ENCODE results near the genes AKAP17A and PRKX.

GRCh38 chrX:13978-14262, 267.3 kb upstream of the PLCXD1 start:
- PRO-cap, 5 experiments = no peak in any of the 5 experiments
- RAMPAGE, long total RNA, 2 experiments = no peak in any of the 2 experiments
- RRBS = no CpG with 5 or more reads among the region's 22 CpGs

DNA sequence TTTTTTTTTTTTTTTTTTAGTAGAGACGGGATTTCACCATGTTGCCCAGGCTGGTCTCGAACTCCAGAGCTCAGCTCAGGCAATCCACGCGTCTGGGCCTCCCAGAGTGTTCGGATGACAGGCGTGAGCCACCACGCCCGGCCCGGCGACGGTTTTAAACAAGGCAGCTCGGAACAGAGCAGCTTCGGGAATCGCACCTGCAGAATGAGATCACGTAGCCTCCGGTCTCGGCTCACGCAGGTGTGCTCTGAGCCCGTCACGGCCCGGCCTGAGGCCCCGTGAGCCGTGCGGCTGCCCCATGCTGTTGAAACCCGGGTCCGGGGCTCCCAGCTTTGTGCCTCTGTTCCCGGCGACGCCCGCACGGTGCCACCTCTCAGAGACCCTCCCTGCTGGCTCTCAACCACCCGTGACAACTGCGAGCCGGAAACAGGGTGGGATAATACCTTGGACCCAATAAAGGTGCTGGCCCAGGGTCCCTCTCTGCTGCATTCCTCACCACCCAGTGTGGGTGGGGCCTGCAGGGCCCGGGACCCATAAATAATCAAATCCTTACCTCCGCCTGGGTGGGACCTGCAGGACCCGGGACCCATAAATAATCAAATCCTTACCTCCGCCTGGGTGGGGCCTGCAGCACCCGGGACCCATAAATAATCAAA, 13.4 kb upstream of the PLCXD1 start:
- PRO-cap, 5 experiments = no peak in any of the 5 experiments
- RAMPAGE, long total RNA, 2 experiments = no peak in any of the 2 experiments
- RRBS = 95% methylated on average over 25 of the region's 39 CpGs

- PRO-cap, 5 experiments = peak in 3 of 5 experiments; most common plus-strand start chrX:283509 (in 1); most common minus-strand start chrX:283334 (in 1)
- RAMPAGE, long total RNA, 2 experiments = no peak in any of the 2 experiments
- RRBS = 13% methylated on average over 3 of the region's 48 CpGs
These were observed 2.0 kb downstream of the PLCXD1 start for GRCh38 chrX:282915-283921.

- PRO-cap, 5 experiments = no peak in any of the 5 experiments
- RAMPAGE, long total RNA, 2 experiments = no peak in any of the 2 experiments
- RRBS = no CpG with 5 or more reads among the region's 58 CpGs
These were observed 7.1 kb downstream of the GTPBP6 start for GRCh38 chrX:311315-311985.

- PRO-cap, 5 experiments = no peak in any of the 5 experiments
- RAMPAGE, long total RNA, 2 experiments = no peak in any of the 2 experiments
- RRBS = no CpG with 5 or more reads among the region's 17 CpGs
These were observed 30.8 kb upstream of the GTPBP6 start for GRCh38 chrX:349284-349870.

- PRO-cap, 5 experiments = no peak in any of the 5 experiments
- RAMPAGE, long total RNA, 2 experiments = no peak in any of the 2 experiments
- RRBS = 70% methylated on average over 10 of the region's 26 CpGs
These were observed 110.6 kb upstream of the PPP2R3B start for GRCh38 chrX:497260-497696.

DNA sequence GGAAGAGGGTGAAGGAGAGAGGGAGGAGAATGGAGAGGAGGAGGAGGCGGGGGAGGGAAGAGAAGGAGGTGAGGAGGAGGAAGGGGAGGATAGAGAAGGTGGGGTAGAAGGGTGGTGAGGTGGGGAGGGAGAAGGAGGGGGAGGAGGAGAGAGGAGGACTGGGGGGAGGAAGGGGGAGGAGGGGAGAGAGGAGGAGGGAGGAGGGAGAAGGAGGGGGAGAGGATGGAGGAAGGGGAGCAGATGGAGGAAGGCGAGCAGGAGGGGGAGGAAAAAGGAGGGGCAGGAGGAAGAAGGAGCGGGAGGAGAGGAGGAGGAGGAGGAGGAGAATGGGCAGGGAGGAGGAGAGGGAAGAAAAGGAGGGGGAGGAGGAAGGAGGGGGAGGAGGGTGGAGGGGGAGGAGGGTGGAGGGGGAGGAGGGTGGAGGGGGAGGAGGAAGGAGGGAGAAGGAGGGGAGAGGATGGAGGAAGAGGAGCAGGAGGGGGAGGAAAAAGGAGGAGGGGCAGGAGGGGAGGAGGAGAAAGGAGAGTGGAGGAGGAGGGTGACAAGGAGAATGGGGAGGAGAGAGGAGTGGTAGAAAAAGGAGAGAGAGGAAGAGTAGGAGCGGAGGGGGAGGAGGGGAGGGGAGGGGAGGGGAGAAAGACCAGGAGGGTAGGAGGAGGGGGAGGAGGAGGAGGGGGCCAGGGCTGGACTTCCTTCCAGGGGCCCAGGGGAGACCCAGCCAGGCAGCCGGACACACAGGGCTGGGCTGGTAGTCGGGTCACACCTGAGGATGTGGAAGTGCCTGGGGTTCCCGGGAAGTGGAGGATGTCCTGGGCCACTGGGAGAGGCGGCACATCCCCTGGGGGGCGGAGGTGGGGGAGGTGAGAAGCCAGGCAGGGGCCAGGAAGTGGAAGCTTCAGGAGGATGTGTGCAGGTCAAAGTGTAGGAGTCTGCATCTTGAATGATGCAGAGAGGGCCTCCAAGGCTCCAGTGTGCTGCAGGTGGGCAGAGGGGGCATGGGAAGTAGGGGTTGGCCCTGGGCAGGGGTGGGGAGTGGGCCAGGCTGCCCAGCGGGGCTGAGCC, 18.6 kb downstream of the IL3RA start:
- PRO-cap, 5 experiments = no peak in any of the 5 experiments
- RAMPAGE, long total RNA, 2 experiments = no peak in any of the 2 experiments
- RRBS = 40% methylated on average over 3 of the region's 10 CpGs

GRCh38 chrX:1384798-1385926, 6.8 kb downstream of the SLC25A6 start:
- PRO-cap, 5 experiments = no peak in any of the 5 experiments
- RAMPAGE, long total RNA, 2 experiments = no peak in any of the 2 experiments
- RRBS = 96% methylated on average over 5 of the region's 38 CpGs

- PRO-cap, 5 experiments = no peak in any of the 5 experiments
- RAMPAGE, long total RNA, 2 experiments = start-site peak on the plus strand in 1 of 2 experiments, at chrX:1405337-1406107 at its widest, 16 reads per replicate
- RRBS = no CpG with 5 or more reads among the region's 3 CpGs
These were observed 13.5 kb upstream of the SLC25A6 start for GRCh38 chrX:1405240-1405892.

- PRO-cap, 5 experiments = peak in 4 of 5 experiments; most common plus-strand start chrX:1482007 (in 4); most common minus-strand start chrX:1481862 (in 3)
- RAMPAGE, long total RNA, 2 experiments = no peak in any of the 2 experiments
- RRBS = no CpG with 5 or more reads among the region's 28 CpGs
These were observed 29.1 kb upstream of the ASMTL start for GRCh38 chrX:1481435-1482523.

- PRO-cap, 5 experiments = peak in 3 of 5 experiments; most common plus-strand start chrX:1517602 (in 1); most common minus-strand start chrX:1517491 (in 2)
- RAMPAGE, long total RNA, 2 experiments = no peak in any of the 2 experiments
- RRBS = no CpG with 5 or more reads among the region's 7 CpGs
These were observed 19.7 kb downstream of the P2RY8 start for GRCh38 chrX:1517184-1517807.

GRCh38 chrX:1591253-1591958, at the start of gene AKAP17A:
AKAP17A (plus strand) TSS chrX:1591604.
- PRO-cap, 5 experiments = peak in 5 of 5 experiments; most common plus-strand start chrX:1591607 (in 5); most common minus-strand start chrX:1591461 (in 1)
- RAMPAGE, long total RNA, 2 experiments = no peak in any of the 2 experiments
- RRBS = 1% methylated on average over 41 of the region's 72 CpGs

DNA sequence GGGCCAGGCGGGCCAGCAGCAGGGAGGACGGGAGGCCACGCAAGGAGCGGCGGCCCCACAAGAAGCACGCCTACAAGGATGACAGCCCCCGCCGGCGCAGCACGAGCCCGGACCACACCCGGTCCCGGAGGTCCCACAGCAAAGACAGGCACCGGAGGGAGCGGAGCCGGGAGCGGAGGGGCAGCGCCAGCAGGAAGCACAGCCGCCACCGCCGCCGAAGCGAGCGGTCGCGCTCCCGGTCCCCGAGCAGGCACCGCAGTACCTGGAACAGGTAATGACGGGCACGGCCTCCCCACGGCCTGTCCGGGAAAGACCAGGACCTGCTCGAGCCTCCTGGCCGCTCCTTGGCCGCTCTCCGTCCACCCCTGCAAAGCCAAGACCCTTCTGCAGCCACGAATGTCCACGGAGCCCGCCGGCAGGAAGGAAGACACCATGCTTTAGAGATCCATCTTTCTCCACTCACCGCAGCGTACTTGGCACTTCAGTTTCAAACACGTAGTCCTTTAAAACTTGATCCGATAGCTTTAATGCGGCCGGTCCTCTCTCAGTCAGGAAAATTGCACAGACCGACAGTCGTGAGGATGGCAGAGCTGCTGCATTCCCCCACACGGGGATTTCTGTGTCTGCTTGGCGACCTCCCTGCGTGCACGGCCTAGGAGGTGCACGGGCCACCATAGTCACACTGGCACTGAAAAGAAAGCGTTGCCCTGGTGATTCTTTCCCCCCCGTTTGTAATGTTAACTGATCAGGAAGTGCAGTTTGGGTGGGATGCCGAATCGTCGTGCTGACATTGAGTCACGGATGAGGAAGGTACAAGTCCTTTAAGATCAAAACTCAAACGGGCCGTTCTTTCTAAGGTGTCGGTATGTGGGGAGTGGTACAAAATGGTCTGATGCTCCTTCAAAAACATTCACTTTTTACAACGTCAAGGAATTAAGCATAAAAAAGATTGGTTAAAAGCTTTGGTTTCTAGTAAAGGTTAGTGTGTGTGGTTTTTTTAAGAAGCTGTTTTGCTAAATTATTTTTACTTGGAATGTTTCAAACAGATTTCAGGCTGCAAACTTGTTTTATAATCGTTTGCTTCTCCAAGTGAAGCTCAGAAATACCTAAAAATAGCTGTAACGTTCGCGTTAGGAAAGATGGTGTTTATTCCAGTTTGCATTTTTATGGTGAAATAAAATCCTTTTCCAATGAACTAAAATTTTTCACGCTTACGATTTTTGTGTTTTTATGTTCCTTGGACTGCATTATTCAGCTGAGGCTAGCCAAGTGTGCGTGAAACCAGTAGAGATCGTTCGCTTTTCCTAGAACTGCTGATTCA, 10.4 kb downstream of the AKAP17A start:
- PRO-cap, 5 experiments = peak in 1 of 5 experiments; most common plus-strand start position 153 of the sequence (in 1)
- RAMPAGE, long total RNA, 2 experiments = no peak in any of the 2 experiments
- RRBS = 98% methylated on average over 23 of the region's 73 CpGs

DNA sequence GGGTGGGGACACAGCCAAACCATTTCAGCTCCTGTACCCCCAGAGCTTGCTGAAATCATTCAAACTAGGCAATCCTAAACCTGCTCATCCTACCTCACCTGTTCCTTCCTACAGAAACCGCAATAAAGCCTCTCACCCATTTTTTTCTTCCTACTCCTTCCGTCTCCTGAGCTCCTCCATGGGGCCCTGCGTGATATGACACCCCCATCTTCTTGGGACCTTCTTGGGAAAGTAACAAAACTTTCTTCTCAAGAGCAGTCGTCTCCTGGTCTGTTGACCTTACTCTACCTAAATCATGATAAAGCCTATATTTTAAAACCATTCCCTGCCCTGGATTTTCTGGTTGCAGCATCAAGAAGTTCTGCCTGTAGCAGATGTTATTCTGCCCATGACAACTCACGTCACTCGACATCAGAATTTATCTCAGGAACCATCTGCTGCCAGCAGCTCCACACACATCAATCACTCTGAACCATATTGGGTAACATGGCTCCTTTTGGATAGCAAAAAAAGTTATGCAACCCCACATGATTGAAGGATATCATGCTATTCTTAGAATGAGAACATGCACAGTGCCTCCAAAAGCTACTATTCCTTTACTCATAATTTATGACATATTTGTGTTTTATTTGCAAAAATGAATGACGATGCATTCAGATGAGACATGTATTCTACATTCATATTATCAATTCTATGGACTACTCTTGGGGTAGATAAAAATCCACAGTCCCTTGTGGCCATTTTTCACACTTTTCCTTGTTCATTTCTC, 341.5 kb downstream of the DHRSX start:
- PRO-cap, 5 experiments = no peak in any of the 5 experiments
- RAMPAGE, long total RNA, 2 experiments = no peak in any of the 2 experiments
- RRBS = no CpG with 5 or more reads among the region's 7 CpGs

DNA sequence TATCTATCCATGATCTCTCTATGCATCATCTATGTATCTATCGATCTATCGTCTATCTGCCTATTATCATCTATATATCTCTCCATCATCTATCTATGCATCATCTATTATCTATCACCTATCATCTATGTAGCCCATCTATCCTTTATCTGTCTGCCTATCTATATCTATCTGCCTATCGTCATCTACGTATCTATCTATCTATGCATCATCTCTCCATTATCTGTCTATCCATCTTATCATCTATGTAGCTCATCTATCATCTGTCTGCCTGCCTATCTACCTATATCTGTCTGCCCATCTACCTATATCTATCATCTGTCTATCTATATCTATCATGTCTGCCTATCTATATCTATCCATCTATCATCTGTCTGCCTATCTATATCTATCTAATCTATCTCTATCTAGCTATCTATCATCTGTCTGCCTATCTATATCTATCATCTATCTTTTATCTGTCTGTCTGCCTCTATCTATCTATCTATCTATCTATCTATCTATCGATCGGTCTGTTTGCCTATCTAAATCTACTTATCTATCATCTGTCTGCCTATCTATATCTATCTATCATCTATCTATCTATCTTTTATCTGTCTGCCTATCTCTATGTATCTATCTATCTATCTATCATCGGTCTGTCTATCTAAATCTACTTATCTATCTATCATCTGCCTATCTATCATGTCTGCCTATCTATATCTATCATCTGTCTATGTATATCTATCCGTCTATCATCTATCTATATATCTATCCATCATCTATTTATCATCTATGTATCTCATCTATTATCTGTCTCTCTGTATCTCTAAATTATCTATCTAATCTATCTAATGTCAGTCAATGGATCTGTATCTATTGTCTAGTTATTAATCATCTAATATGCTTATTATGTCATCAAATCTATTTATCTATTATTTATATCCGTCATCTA, 320.3 kb downstream of the DHRSX start:
- PRO-cap, 5 experiments = no peak in any of the 5 experiments
- RAMPAGE, long total RNA, 2 experiments = no peak in any of the 2 experiments
- RRBS = no CpG with 5 or more reads among the region's 9 CpGs

DNA sequence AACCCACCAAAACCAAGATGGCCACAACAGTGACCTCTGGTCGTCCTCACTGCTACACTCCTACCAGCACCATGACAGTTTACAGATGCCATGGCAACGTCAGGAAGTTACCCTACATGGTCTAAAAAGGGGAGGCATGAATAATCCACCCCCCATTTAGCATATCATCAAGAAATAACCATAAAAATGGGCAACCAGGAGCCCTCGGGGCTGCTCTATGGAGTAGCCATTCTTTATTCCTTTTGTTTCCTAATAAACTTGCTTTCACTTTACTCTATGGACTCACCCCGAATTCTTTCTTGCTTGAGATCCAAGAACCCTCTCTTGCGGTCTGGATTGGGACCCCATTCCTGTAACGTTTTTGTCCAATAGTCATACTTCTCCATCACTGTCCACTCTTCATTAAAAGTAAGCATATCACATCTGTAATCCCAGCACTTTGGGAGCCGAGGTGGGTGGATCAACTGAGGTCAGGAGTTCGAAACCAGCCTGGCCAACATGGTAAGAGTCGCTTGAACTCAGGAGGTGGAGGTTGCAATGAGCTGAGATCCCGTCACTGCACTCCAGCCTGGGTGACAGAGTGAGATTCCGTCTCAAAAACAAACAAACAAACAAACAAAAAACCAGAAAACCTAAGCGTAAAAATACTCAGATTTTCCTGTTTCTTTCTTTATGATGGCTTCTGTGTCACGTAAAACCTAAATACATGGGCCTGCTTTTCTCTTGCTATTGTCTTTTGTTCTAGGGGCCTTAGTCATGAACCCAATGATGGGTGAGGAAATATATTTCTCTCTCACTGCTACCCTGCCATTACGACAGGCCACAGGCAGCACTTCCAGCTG, 86.2 kb upstream of the CD99 start:
- PRO-cap, 5 experiments = no peak in any of the 5 experiments
- RAMPAGE, long total RNA, 2 experiments = no peak in any of the 2 experiments
- RRBS = no CpG with 5 or more reads among the region's 14 CpGs

- PRO-cap, 5 experiments = no peak in any of the 5 experiments
- RAMPAGE, long total RNA, 2 experiments = no peak in any of the 2 experiments
- RRBS = 4% methylated on average over 16 of the region's 55 CpGs
These were observed 911 bp downstream of the CD99 start for GRCh38 chrX:2691621-2692791.

GRCh38 chrX:3271788-3272370, 74.6 kb downstream of the MXRA5 start:
- PRO-cap, 5 experiments = no peak in any of the 5 experiments
- RAMPAGE, long total RNA, 2 experiments = no peak in any of the 2 experiments
- RRBS = no CpG with 5 or more reads among the region's 8 CpGs

DNA sequence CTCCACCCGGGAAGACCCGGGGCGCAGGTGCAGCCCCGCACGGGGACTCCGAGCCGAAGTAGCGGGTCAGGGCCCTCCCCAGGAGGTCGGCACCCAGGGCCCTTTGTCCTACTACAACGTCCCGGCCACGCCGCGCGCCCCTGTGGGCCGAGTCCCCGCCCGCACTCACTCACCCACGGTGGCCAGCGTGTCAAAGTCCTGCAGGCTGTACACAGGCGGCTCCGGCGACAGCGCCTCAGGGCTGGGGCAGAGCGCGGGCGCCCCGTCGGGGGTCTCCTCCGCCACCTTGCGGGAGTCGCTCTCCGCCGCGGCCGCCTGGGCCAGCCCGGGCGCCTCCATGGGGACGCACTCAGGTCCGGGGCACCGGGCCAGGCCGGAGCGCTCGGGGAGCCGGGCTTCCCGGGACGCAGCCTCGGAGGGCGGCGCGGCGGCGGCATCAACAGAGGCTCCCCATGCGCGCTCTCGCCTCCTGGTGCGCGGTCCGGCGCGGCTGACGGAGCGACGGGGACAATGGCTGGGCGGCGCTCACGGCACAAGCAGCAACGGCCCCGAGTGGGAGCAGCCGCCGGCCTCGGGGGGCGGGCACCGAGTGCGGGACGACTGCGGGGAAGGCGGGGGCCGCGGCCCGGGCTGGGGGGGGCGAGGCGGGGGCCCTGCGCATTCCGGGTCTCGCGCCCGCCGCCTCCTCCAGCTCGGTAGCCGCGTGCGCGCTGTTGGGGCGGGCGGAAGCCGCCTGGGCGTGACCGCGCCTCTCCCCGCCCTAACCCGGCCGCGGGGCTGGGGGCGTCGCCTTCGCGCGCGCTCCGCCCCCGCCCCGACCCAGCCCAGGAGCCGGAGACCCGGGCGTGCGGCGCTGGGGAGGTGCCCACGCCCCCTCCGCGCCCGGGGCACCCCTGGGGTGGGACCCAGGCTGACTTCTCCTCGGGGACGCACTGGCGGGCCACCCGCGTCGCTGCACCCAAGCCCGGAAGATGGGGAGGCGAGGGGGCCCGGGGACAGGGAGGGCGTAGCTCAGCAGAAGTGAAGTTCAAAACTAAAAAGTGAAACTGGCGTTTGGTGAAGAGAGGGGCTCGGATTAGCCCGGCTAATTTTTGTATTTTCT, at the start of gene PRKX:
TSS of gene PRKX (minus strand) at position 735 of the 1,102 bp plus-strand sequence.
- PRO-cap, 5 experiments = peak in 5 of 5 experiments; most common plus-strand start position 811 of the sequence (in 1); most common minus-strand start position 694 of the sequence (in 2)
- RAMPAGE, long total RNA, 2 experiments = no peak in any of the 2 experiments
- RRBS = 3% methylated on average over 71 of the region's 135 CpGs

DNA sequence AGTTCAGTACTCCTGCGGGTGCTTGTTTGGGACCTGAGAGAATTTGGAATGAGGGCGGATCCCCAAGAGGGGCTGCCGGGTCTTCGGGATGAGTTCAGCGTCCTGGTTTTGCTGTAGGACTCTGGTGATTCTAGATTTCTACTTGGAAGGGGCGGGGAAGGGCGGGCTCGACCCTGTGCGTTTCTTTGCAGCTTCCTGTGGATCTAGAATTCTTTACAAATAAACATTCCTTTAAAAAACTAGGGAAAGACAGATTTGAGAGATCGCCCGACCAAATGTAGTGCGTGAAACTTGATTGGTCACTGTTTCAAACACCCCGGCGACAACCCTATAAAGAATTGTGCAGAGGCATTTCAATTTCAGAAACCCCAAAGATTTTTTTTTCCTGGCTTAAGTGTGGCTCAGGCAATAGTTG, 777 bp upstream of the PRKX start:
- PRO-cap, 5 experiments = no peak in any of the 5 experiments
- RAMPAGE, long total RNA, 2 experiments = no peak in any of the 2 experiments
- RRBS = no CpG with 5 or more reads among the region's 14 CpGs